ENCODE results near the genes ZNF354B and CBY3.

DNA sequence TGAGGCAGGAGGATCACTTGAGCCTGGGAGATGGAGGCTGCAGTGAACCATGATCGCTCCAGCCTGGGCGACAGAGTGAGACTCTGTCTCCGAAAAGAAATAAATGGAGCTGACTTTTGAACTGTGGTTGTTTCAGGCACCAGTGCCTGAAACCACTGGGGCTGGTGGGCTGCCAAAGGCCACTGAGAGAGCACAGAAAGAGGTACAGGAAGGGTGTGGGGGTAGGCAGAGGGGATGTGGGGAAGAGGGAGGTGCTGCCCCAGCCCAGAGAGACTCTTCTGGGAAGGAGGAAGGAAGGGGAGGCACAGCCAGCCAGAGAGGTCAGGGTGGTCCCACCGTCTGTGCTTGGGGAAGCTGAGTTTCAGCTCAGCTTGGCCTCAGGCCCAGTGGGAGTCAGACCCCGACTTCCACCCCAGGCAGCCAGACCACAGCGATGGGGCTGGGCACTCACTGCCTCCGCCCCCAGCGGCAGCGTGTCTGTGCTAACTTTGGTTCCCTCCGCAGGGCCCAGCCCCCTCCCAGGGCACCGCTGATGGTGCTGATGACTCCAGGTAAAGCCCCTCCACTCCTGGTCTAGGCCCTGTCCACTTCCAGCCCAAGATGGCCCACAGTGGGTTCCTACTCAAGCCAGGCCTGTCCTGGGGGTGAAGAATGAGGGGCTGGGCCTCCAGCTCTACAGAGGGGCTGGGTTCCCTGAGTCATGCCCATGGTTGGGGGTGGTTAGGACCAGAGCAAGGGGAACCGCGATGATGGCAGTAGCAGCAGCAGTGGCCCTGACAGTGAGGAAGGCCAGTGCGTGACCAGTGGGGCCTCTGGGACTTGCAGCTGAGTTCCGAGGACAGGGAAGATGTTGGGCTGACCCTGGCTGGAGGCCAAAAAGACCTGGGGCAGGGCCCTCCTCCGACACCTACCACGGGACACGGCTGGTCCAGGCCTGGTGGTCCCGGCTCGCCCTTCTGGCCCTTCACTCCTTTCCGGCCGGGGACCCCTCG, 8.8 kb upstream of the PHYKPL start:
- PRO-cap: no peak

DNA sequence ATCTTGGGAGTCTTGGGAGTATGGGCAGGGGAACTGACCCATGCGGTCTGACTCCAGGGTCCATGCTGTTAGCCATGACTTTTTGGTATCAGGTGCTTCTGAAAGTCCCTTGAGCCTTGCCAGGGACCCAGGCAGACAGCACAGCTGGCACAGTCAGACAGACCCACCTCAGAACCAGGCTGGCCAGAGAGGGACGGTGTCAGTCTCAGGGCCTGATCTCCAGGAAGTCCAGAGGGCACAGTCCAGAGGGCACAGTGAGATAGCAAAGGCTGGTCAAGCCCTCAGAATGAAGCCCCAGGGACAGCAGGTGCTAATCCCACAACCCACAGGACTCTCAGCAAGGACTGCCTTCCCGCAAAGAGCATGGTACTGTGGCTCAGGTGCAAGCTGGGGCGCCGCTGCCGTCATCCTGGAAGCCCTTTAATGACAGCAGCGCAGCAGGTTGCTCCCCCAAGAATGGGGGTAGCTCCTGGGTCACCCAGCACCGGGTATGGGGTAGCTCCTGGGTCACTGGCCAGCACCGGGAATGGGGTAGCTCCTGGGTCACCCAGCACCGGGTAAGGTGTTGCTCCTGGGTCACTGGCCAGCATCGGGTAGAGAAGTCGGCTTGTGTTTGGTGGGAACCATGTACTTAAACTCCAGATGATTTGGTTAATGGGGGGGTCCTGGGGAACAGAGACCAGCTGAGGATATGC, 105.6 kb upstream of the PHYKPL start:
- PRO-cap: no peak

DNA sequence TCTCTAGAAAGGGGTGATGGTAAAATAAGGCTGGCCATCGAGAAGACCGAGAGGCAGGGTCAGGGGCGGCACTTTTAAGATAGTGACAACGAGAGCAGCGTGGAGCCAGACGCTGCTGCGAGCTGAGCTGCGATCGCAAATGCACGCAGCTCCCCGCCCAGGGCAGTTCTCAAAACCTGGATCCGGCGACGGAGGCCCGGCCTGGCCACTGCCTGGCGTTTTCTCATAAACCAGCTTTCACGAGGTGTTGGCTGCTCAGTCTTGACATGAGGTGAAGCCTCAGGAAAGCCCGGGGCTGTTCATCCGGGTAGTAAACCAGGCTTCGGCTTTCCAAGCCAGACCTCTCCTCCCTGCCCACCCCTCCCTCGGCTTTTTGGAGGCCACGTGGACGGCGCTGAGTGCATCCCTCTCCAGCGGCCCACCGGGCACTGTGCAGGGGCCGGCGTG, 151.5 kb upstream of the PHYKPL start:
- PRO-cap: no peak

DNA sequence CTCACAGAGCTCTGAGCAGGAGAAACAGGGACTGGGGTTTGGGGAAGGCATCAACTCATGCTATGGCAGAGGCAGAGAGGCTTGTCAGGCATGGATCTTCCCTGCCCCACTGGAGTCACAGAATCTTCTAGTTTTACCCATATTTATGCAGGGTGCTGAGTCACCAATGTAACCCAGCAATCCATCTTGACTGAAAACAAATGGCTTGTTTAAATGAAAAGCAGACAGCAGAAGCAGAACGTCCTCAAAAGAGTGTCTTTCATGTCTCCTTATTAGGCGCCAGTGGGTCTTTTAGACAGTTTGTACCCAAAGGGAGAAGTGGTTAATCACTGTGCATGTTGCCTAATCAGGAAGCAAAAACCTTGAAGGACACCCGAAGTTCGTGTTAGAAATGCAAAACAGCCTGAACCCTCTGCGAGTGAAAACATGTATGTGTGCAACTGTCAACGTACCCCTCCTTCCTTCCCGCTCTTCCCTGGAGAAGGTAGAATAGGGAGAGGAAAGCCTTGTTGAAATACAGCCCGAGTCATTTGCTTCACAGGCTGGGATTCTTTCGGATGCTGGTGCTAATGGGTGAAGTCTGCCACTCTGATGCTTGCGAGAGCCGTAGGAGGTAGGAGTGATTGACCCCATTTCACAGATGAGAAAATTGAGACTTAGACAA, 112.8 kb downstream of the COL23A1 start:
- PRO-cap: no peak

GRCh38 chr5:178674268-178674625, 47.4 kb upstream of the CLK4 start:
- PRO-cap: unidirectional peak, plus-strand start at chr5:178674435

DNA sequence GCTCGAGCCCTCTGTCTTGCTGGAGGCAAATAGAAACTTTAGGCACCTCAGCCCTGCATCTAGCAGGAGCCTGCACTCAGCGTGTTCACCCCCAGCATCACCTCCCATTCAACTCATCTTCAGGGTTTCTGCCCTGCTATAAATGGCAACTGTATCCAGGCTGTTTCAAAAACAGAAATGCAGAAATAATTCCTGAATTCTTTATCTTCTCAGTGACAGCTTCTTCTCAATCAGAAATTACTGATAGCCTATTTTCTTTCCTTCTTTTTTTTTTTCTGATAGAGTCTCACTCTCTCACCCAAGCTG, 31.3 kb downstream of the ZNF354A start:
- PRO-cap: no peak

DNA sequence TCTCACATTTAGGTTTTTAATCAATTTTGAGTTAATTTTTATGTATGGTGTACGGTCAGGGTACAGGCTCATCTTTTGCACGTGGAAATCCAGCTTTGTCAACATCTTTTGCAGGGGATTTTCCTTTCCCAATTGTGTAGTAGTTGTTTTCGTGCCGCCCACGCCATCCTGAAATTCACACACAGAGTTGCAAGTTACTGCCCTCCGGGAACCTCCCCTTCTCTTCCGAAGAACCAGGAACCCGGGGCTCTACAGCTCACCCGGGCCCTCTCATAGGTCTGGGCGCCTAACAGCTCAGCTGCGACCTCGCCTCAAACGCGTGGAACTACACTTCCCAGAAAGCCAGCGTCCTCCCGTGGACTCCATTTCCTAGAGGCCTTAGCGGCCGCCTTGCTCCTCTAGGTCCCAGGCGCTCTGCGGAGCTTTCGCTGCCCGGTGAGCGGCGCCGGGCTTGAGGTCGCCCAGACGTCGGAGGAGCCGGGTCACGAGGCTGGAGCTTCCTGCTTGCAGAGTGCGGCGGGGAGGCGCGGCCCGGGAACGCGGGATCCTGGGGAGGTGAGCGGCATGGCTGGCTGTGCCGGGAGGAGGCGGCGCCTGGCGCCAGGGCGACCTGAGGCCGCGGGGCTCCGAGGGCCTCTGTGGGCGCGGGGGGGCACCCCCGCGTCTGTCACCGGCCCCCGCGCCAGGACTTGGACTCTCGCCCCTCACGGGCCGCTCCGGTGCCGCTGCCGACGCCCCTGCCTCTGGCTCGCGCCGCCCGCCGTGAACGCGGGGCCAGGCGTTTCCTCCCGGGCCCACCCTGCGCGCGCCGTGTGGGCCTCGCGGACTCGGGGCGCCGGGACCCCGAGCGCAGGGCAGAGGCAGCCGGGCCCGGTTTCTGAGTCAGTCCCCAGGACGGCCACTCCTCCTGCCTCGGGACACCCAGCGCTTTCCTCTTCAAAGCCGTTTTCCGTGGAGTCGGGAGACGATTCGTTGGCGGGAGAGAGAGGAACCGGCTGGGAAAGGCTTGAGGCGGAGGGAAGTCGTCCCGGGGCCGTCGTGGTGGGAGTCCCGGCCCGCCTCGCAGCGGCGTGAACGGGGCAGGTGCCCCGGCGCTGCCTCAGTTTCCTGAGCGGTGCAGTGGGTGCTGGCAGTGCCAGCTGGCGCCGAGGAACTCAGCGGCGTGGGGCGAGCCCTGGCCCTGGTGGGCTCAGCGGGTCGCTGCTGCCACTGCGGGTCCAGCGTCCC, at the start of gene ZNF354B:
TSS of gene ZNF354B (plus strand) at position 381 of the 1,227 bp plus-strand sequence.
- PRO-cap: bidirectional peak, plus-strand start at position 464 of the sequence, minus-strand start at position 183 of the sequence

DNA sequence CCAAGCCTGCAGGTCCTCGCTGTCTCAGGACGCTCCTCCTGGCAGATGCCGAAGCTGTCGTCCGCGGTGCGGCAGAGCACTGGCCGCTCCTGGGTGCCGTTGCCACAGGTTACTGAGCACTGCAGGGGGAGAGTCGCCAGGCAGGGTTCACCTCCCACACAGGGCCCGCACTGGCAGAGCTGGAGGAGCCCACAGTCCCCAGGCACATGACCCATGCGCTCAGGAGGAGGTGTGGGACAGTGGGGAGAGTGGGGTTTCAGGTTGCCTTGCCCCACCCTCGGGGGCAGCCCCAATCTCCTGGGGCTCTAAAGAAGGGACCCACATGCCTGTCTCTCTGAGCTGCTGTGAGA, 62.5 kb downstream of the ZNF354C start:
- PRO-cap: no peak

DNA sequence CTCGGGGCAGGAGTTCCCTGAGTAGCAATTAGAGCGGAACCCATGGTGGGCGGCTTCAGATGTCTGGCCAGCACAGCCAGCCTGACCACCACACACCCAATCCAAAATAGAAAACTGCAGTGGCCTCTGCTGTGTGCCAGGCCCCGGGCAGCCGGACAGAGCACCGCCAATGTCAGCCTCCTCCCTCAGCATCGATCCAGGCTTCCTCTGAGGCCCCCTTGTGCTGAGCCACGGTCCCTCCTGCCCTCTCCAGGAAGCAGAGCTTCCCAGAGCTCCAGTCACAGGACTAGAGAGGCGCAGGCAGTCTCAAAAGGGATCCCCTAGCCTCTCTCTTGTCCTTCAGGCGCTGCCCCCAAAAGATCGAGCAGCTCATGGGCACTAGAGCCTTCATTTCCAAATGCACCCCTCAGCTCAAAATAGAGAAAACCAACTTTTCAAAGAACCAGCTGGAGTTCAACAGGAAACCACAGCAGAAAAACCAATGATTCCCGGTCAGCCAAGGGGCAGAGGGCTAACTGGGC, 2.6 kb downstream of the ADAMTS2 start:
- PRO-cap: no peak

- PRO-cap: no peak
Observed at GRCh38 chr5:179379256-179379524, 33.9 kb upstream of the ADAMTS2 start.

DNA sequence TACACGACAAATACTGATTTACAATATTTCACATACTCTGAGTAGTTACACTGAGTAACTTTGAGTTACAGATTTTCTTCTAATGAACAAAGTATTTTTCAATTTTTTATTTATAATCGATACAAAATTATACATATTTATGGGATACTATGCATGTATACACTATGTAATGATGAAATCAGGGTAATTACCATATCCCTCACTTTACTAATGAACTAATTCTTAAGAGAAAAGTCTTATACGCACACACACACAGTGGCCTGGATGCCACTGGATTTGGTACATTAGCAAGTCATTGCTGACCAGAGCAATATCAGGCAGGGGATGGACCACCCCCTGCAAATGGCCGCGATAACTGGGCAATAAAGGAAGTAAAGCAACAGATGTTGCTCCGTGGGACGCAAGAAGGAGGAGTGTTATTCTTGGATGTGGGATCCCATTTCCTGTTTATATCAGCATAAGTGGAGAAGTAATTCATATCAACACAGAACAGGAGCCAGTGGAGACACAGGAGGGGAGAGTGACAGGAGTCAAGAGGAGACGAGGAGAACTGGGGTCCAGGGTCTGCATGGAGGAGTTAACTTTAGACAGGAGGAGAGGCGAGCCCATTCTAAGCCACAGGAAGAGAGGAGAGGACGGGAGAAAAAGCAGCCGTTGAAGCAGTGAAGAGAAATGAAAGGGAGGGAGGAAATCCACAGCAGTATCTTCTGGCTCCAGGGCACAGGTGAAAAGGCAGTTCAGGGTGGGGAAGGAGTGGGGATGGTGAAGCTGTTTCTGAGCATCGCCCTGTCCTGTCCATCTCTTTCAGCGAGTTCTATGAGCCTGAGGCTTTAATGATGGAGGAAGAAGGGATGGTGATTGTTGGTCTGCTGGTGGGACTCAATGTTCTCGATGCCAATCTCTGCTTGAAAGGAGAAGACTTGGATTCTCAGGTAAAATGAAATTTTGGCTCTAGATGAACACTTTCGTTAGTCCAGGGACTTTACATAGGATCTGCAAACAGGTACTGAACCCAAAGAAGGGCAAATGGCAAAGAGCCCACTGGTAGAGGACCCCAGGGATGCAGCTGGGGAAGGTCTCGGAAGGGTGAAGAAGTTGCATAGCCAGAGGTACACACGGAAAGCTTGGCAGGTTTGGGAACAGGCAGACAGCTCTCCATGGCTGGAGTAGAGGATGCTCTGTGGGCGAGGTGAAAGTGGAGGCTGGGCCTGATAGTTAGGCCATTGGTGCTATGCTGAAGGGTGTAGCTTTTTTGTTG, 18.6 kb downstream of the RUFY1 start:
- PRO-cap: no peak

DNA sequence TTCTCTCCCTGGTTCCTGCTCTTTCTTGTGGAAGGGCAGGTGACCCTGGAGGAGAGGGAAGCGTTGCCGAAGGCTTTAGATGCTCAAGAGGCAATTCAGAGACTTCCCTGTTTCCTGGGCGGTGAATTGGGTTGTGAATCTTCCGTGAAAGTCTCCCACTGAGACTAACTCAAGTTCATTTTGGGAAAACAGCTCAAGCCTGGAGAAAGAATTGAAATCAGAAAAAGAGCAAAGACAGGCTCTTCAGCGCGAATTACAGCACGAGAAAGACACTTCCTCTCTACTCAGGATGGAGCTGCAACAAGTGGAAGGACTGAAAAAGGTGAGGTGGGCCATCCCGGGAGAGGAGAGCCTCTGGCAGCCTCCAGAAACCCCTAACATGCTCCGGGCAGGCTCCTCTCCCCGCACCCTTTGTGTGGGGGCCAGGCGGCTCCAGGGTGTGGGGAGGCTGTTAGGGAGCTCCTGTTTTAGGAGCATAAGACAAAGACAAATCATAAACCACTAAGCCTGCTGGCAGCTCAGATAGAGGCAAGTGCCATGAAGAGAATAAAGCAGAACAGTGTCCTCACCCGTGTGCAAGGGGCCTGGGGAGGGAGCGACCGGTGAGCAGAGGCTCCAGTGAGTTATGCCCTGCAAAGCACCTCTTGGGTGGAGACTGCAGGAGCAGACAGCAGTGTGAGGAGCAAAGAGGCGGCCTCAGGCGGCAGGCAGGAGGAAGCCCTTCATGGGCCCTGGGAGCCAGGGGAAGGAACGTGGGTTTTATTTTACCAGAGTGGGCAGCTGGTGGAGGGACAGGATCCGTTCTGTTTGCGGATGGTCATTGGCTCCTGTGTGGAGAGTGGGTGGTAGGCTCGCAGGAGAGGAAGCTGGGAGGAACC, 24.7 kb downstream of the HNRNPH1 start:
- PRO-cap: no peak

DNA sequence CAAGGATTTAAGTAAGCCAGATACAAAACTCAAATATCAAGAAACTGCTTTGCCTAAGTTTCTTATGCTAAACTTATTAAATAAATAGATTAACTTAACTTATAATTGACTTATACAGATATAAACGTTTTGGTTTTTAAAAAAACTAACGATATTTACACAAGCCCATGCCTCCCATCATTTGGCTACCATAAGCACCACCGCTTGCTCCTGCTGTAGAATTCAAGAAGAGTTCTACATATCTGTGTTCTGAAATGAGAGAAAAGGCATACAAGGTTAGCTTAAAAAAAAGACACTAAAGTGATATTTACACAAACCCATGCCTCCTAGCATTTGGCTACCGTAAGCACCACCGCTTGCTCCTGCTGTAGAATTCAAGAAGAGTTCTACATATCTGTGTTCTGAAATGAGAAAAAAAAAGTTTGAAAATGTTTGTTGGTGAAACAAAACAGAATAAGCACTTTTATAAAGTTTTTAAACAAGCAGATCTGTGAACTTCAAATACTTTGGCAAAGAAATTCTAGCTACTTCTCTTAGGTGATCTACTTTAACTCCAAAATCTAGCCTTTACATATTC, 6.7 kb downstream of the HNRNPH1 start:
- PRO-cap: no peak

DNA sequence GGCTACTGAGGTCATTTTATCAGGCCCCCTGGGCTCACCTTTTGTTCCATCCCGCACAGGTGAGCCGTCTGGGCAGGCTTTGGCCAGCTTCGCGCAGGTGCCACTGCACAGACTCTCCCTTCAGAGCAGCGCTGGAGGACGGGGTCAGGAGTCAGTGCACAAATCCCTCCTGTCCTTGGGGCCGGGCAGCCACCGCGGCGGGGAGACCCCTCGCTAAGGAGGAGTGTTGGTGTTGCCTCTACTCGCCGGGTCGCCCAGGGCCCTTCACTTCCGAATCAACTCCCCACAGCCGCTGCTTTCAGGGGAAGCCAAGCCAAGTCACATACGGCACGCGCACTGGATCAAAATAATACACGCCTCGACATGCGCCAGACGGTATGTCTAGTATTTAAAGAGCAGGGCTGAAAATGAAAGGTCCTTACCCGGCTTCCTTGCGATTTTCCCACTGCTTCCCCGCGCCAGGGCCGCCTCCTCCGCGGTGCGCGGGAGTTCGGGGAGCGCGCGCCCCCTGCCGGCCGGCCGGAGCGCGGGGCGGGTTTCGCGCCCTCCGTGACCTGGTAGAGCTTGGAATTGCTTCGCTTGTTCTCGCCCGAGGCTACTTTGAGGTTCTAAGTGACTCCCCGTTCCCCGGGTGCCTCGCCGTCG, 10.7 kb upstream of the HNRNPH1 start:
- PRO-cap: no peak

DNA sequence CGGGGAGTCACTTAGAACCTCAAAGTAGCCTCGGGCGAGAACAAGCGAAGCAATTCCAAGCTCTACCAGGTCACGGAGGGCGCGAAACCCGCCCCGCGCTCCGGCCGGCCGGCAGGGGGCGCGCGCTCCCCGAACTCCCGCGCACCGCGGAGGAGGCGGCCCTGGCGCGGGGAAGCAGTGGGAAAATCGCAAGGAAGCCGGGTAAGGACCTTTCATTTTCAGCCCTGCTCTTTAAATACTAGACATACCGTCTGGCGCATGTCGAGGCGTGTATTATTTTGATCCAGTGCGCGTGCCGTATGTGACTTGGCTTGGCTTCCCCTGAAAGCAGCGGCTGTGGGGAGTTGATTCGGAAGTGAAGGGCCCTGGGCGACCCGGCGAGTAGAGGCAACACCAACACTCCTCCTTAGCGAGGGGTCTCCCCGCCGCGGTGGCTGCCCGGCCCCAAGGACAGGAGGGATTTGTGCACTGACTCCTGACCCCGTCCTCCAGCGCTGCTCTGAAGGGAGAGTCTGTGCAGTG, 22.9 kb downstream of the CBY3 start:
- PRO-cap: no peak

DNA sequence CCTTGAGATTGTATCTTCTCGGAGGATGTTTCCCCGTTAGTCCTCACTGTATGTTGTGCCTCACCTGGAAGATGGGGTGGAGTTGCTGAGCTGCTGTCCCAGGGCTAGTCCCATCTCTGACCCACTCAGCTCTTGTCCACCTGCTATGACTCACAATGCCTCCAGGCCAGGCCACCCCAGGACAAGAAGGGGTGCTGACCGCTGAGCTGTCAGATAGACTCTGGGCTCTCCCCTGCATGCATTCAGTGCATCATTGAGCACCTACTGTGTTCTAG, at the start of gene CBY3:
TSS of gene CBY3 (minus strand) at position 106 of the 275 bp plus-strand sequence.
- PRO-cap: no peak

- PRO-cap: no peak
Observed at GRCh38 chr5:179766273-179767129, 27.3 kb upstream of the LTC4S start.

- PRO-cap: no peak
Observed at GRCh38 chr5:179777757-179779002, 15.6 kb upstream of the LTC4S start.

GRCh38 chr5:179820126-179820844, 420 bp upstream of the SQSTM1 start:
- PRO-cap: bidirectional peak, plus-strand start at chr5:179820905, minus-strand start at chr5:179820766

GRCh38 chr5:179822714-179823273, 2.1 kb downstream of the SQSTM1 start:
- PRO-cap: no peak

Measured in endodermal cell (in vitro differentiated cells).